Right common carotid artery plus branches (tissue), 1 donor: Measurements from ENCODE around the genes YPEL4, ZDHHC5, OR10W1, OR5B3, OR5B21, GLYATL2 and FAM111B.

- PRO-cap = no peak
These were observed 333 bp downstream of the SMTNL1 start for GRCh38 chr11:57537766-57538090.

DNA sequence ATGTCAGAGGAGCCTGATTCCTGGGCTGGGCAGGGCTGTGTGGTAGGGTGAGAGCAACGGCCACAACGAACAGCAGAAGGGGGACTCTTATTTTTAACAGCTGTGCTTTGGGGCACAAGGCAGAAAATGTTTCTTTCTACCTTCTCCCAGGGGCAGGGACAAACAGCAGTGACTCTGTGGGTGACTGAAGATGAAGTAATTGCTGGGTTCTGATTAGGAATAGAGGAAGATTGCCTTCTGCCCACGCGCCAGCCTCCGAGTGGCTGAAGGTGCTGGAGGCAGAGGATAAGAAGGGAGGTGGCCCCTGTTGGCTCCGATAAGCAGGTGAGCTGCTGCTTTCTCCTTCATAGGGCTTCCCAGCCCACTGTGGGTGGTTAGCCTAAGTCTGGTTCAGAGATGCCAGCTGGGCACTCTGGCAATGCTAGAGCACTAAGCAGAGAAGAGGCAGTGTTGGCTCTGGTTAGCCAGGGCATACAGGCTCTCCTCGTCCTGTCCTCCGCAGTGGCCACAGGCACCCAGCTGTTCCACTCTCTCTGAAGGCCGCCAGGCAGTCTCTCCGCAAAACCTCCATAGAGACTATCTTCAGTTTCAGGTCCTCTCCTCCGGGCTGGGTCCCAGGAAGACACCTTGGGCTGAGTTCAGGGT lies 1.5 kb downstream of the YPEL4 start:
- PRO-cap = no peak

DNA sequence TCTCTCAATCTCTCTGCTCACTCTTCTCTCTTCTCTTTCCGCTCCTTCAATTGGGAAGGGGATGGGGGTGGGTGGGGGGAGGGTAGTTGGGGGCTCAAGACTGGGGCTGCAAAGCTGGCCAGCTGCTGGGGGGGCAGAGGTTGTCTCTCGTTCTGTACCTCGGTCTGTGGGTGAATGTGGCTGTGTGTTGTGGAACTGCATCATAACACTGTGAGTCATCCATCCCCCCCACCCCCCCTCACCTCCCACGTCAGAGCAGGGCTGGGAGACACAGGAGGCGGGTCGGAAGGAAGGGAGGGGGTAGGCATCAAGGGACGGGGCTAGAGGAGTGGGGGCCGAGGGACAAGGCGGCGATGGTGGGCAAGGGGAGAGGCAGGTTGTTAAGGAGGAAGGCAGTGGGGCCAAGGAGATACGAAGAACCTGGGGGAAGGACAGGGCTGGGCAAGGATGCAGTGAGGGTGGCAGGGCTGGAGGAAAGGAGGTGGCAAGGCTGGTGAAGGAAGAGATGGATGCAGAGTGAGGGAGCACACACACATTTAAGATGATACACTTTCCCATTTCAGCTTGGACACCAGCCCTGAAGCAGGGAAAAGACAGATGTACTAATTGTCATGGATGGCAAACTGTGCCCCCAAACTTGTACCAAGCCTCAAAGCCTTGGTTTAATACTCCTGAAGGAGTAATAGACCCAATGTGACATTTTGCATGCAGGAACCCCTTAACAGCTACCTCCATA lies at the start of gene YPEL4:
Gene YPEL4 (minus strand): TSS at position 178 of the 736 bp plus-strand sequence.
- PRO-cap = bidirectional peak, plus-strand start at position 323 of the sequence, minus-strand start at position 176 of the sequence

DNA sequence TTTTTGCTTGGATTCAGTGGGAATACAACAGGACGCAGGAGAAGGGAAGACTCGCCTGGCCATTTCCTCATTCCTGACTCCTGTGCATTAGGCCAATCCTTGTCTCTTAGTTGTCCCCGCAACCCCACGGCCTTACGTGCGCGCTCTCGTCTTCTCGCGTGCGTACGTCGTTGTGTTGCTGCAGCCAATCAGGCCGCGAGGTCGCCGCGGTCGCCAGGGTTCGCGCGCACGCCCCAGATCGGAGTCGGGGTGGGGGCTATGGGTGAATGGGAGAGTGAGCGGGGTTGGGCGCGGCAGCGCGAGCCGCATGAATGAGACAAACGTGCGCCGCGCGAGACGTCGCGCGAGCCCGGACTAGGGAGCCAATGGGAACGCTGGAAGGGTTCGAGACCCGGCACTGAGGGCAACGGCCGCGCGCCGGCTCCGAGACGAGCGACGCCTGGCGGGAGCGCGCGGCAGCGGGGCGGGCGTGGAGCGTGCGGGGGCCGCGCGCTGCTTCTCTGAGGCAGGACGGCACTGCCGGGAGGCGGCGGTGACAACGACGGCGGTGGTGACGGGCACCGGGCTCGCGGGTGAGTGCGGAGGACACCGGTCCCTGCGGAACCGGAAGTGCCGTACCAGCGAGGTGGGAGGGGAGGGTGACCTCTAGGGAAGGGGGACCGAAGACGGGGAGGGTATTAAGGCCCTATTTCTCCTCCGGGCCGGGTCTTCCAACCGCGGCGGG lies at the start of gene ZDHHC5:
Gene ZDHHC5 (plus strand): TSS at position 499 of the 724 bp plus-strand sequence.
- PRO-cap = bidirectional peak, plus-strand start at position 470 of the sequence, minus-strand start at position 82 of the sequence; bidirectional peak, plus-strand start at position 623 of the sequence, minus-strand start at position 611 of the sequence

DNA sequence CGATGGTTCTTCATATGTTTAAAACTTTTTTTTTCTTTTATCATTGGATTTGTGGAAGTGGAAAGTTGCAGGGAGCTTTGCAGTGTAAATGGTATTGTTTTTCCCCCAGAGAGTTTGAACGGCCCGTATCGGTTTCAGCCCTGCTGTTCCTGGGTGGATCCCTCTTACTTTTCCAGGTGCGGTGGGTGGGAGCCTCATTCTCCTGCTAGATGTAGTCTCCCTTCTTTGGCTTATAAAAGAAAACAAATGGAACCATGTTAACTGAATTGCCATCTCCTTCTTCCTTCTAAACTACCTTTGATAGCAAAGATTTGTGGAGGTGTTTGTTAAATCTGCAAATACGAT lies 862 bp downstream of the CTNND1 start:
- PRO-cap = no peak

DNA sequence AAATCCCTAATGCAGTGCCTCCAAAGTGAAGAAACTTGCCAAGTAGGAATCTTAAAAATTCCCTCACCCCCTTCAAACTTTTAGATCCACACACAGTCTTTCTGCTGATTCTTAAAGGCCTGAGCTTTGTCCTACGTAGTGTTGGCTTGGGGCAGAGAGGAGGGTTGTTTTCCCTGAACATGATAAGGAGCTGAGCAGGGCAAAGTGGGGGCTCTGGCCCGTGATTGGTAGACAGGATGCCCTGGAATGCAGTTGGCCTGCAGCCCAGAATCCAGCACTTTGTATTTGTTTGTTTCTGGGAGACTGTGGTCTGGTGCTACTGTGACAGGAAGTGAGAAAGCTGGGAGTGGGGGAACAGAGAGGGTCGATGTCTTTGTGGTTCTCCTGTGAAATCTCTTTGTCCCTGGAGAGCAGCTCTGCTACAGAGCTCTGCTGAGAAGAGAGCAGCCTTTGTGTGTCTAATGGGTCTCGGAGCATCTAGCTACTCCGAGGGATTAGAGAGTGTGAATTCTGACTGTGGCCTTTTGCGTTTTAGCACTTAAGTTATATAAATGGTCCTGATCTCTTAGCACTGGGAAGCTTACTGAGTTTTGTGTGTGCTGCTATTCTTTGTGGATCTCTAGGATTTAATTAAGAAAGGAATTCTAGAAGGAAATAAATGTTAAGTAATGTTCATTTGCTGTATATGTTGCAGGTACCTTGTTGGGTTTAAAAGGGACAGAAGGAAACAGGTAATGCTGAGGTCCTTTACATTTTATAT lies 17.0 kb downstream of the CTNND1 start:
- PRO-cap = bidirectional peak, plus-strand start at position 337 of the sequence, minus-strand start at position 143 of the sequence

GRCh38 chr11:57792821-57793519 lies 31.4 kb downstream of the CTNND1 start:
- PRO-cap = no peak

DNA sequence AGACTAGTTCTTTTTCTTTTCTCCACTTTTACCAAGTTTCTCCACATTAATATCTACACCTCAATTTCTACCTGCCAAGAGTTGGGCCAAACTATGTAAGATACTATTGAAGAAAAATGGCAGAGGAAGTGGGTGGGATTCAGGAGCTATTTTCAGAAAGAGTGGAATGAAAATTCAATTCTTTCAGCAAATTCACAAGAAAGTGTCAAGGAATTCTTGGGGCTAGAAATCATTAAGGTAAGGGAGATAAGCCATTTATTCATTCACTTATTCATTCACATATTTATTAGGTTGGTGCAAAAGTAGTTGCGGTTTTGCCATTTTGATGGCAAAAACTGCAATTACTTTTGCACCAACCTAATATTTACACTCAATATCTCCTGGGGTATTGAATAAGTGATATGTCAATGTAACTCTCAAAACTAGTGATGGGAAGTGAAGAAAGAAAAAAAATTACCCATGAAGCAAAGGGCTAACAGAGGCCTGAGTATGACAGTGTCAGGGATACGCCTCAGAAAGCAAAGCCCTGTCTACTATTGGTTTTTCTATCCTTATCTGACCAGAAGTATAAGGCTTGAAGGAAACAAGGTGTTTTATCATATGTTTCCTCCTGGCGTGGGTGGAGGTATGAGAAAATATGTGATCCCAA lies at the start of gene OR10W1:
Gene OR10W1 (minus strand): TSS at position 245 of the 649 bp plus-strand sequence.
- PRO-cap = no peak

GRCh38 chr11:58406684-58407065 lies at the start of gene OR5B3:
Gene OR5B3 (minus strand): TSS chr11:58406874.
- PRO-cap = no peak

- PRO-cap = no peak
These were observed at the start of gene OR5B21 for GRCh38 chr11:58508007-58508481. Gene OR5B21 (minus strand): TSS chr11:58508105.

- PRO-cap = no peak
These were observed 11.2 kb upstream of the CNTF start for GRCh38 chr11:58611148-58611799.

DNA sequence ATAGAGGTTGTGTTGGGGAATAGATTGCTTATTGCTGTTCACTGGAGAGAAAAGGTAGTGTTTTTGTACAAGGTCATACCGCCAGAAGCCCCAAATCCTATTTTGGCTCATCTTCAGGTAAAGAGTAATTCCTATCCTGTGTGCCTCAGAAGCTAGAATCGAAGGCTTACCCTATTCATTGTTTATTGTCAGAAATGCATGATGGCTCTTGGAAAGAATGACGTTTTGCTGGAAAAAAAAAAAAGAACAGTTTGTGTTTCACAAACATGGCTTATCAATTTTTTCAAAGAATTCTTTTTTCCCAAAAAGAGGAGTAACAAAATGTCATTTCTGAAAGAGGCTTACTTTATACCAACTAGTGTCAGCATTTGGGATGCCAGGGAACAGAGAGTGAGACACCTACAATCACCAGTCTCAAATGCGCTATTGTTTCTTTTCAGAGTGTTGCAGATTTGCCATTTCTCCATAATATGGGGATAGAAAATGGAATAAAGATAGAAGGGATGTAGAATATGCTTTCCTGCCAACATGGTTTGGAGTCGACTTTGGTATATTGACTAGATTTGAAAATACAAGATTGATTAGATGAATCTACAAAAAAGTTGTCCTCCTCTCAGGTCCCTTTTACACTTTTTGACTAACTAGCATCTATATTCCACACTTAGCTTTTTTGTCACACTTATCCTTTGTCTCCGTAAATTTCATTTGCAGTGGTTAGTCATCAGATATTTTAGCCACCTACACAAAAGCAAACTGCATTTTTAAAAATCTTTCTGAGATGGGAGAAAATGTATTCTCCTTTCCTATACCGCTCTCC lies 3.0 kb upstream of the CNTF start:
- PRO-cap = no peak

DNA sequence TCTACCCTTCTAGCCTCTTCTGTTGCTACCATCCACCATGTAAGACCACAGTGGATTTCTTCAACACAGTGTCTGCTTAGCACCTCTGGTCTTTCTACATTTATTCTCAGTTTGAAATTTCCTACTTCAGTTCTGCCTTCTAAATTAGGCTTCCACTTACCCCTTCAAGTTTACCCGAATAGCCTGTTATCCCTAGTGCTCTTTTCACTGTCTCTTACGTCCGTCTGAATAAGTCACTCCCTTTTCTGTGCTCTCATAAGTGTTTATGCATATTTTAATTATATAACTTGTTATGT lies 2.7 kb downstream of the GLYAT start:
- PRO-cap = no peak

- PRO-cap = no peak
These were observed at the start of gene GLYATL2 for GRCh38 chr11:58844604-58844808. Gene GLYATL2 (minus strand): TSS chr11:58844704.

GRCh38 chr11:58927205-58928067 lies 11.9 kb upstream of the GLYATL1 start:
- PRO-cap = no peak

- PRO-cap = no peak
These were observed 24.1 kb downstream of the GLYATL1 start for GRCh38 chr11:58963407-58963758.

DNA sequence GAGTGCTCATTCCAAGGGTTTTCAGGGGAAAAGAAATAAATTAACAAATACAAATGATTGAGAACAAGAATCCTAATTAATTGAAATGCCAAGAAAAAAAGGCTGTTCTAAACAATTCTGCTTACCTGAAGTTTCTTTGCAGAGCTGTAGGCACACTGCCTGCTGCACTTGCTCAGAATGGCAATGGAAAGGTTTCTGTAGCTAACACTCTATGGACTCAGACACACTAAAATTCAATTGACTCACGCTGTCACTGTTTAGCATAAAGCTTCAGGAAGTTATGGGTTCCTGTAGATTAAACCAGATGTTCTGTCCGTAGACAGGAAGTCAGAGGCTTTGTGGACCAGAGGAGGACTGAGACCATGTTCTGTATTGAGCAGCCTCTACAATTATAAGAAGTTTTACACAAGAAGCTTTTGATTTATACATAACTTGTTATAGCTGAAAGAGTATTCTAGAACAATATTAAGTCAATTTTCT lies 70.3 kb downstream of the GLYATL1 start:
- PRO-cap = no peak

DNA sequence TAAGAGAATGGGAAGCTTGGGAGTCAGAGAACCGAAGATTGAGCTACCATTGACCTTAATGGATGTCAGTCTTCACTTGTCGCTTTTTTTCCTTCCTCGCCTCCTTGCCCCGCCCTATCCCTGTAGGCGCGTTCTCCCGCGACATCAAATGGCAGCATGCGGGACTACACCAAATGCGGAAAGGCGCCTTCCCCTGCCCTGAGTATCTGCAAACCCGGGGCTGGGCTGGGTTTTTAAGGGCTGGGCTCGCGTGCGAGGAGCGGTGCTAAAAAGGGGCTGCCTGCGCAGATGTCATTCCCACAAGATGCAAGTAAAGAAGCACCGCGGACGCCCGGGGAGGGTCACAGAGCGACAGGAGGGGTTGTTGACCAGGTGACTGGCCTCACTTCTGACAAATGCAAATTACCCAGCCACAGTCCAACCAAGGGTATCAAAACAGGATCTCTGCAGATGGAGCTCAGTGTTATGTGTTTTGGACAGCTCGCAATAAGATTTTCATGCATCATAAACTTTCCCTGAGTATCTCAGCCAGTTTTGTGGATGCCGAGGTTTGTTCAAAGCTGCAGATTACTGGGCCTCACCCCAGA lies 4.7 kb upstream of the FAM111B start:
- PRO-cap = no peak

GRCh38 chr11:59106148-59107277 lies at the start of gene FAM111B:
Gene FAM111B (plus strand): TSS chr11:59107237.
- PRO-cap = bidirectional peak, plus-strand start at chr11:59106795, minus-strand start at chr11:59106718; bidirectional peak, plus-strand start at chr11:59107237, minus-strand start at chr11:59107032

DNA sequence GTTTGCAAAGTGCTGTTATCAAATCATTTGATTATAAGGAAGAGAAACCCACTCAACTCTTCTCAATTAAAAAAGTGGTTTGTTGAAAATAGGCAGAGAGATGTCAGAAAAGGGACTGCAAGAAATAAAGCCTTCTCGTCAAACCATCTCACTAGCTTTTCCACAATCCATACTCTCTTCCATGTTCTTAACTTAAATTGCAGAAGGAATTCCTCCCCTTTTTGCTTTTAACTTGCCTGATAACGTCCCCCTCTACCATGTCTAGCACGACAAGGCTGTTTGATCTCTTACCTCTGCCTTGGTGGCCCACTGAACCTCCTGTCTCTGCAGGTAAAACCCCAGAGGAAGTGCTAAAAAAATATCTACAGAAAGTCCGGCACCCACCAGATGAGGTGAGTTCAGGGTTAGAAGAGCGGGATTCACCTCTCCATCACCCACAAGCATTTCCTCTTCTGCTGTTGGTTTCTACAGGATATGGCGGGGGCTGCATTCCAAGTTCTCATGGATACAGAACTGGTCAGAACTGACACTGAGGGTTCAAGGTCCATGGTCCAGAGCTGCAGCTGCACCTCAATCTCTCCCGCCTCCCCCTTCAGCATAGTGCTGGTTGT lies 19.0 kb downstream of the DTX4 start:
- PRO-cap = no peak